ENCODE results near the gene BAMBI.

GRCh38 chr10:26682719-26683490, 14.6 kb upstream of the PDSS1 start:
- PRO-cap: no peak

GRCh38 chr10:26738187-26738769, 40.8 kb downstream of the PDSS1 start:
- PRO-cap: no peak

- PRO-cap: no peak
Observed at GRCh38 chr10:26858478-26859166, 2.1 kb downstream of the ABI1 start.

GRCh38 chr10:26860004-26860463, 724 bp downstream of the ABI1 start:
- PRO-cap: no peak

DNA sequence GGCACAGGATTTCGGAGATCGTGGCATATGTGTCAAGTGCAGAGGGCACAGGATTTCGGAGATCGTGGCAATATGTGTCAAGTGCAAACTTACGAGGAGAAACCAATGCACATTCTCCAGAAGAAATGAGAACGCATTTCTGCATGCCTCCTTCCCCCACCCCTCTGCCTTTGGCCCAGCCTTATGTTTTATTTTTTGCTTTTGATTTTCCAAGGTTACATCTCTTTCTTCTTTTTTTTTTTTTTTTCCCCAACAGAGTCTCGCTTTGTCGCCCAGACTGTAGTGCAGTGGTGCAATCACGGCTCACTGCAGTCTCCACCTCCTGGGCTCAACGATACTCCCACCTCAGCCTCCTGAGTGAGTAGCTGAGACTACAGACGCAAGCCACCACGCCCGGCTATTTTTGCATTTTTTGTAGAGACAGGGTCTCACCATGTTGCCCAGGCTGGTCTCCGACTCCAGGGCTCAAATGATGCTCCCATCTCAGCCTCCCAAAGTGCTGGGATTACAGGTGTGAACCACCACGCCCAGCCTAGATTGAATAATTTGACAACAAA, 671 bp upstream of the ANKRD26 start:
- PRO-cap: no peak

GRCh38 chr10:27414007-27414719, 89.9 kb upstream of the RAB18 start:
- PRO-cap: no peak

GRCh38 chr10:27725751-27726281, 19.8 kb downstream of the MKX start:
- PRO-cap: no peak

GRCh38 chr10:27746563-27746893, 909 bp upstream of the MKX start:
- PRO-cap: no peak

GRCh38 chr10:28496491-28496914, 36.4 kb upstream of the WAC start:
- PRO-cap: no peak

- PRO-cap: no peak
Observed at GRCh38 chr10:28523386-28523869, 9.5 kb upstream of the WAC start.

DNA sequence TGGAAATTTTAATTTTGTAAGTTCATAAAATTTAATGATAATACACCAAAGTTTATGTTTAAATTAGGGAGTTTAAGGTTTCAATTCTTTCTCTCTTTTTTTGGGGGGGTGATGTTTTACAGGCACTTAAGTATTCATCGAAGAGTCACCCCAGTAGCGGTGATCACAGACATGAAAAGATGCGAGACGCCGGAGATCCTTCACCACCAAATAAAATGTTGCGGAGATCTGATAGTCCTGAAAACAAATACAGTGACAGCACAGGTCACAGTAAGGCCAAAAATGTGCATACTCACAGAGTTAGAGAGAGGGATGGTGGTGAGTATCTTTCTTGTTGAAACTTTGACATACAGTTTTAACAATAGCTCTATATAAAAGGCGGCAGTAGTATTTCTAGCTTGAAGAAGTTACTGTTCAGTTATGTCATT, 2.5 kb downstream of the WAC start:
- PRO-cap: no peak

GRCh38 chr10:28542042-28542822, 9.3 kb downstream of the WAC start:
- PRO-cap: no peak

GRCh38 chr10:28559118-28559659, 26.3 kb downstream of the WAC start:
- PRO-cap: no peak

DNA sequence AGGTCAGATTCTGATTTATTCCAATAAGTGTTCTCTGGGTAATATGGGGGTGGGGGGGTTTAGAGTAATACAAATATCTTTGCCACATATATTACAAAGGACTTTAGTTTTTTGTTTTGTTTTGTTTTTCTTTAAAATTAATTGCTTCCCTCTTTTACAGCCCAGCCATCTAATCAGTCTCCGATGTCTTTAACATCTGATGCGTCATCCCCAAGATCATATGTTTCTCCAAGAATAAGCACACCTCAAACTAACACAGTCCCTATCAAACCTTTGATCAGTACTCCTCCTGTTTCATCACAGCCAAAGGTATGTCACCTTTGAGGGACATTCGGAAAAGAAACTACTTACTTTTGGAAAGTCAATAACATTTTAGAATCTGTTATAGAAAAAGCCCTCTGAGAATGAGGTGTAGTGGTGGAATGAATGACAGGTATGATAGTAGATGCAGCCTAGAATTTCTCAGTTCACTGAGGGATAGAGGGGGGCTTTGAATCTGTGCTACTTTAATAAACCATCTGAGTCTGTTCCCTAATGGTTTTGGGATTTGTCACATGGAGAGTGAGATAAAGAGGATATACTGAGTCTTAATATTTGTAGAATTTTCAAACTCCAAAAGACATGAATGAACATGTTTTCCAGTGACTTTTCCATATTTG, 65.6 kb upstream of the BAMBI start:
- PRO-cap: no peak

DNA sequence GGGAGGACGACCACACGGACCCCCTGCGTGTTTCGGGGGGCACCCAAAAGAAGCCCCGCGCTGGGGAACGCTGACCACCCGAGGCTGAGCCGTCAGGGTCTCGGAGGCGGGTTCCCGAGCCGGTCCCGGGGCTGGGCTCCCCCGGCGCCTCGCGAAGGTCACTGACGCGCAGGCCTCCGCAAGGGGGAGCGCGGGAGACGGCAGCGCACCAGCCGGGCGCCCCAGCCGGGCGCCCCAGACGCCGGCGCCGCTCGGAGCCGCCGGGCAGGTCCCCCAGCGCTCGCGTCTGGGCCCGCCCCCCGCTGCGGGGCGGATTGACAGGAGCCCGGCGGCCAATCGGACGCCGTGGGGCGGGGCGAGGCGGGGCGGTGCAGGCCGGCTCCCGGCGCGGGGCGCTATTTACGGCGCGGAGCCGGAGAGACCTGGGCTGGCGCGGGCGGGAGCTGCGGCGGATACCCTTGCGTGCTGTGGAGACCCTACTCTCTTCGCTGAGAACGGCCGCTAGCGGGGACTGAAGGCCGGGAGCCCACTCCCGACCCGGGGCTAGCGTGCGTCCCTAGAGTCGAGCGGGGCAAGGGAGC, at the start of gene BAMBI:
Gene BAMBI (plus strand): TSS at position 425 of the 581 bp plus-strand sequence.
- PRO-cap: bidirectional peak, plus-strand start at position 398 of the sequence, minus-strand start at position 238 of the sequence

- PRO-cap: no peak
Observed at GRCh38 chr10:28681044-28681953, 4.0 kb downstream of the BAMBI start.

DNA sequence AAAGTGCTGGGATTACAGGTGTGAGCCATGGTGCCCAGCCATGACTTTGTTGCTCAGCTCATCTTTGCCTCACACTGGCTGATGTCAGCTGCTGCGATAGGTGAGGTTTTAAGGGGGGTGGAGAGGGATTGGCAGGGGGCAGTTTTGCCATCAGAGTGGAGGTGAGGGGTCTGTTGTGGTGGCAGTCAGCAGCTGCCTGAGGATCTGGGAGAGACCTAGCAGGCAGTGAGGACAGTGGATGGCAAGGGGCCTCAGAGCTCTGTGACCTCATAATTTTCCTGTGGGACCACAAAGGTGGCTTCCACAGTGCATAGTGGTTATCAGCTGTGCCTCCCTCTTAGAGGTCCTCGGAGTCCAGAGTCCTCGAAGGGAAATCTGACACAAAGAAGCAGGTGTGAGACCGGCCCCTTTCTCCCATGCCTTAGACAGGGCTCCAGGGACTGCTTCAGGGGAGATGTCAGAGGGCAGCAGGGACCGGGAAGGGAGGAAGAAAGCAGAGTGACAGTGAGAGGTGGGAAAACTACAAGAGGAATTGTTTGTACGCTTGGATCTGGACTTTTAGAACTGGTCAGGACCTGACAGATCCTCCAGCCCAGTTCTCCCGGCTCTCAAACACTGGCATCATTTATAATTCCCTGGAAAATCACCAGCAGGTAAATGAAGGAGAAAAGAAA, 66.2 kb downstream of the BAMBI start:
- PRO-cap: no peak

DNA sequence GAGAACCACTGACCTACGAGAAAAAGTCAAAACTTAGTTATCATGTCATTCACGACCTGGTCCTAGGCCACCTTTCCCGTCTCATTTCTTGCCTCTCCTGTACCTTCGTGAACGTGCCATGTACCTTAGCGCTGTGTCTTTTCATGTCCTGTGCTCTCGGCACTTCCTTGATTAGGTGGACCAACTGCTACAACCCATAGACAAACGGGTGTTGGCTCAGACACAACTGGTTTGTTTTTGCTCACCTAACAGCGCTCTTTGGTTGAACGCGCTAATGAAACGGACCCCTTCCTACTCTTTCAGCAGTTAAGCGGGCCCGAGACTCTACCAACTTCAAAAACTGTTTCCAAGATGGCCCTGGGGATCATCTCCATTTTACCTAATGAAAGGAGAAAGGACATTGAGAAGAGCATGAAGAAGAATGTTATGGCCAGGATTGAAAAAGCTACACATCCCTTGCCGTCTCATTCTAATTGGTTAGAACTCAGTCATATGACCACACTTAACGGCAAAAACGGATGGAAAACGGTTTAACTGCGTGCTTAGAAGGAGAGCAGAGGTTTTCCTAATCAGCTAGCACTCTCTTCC, 118.4 kb downstream of the BAMBI start:
- PRO-cap: no peak

DNA sequence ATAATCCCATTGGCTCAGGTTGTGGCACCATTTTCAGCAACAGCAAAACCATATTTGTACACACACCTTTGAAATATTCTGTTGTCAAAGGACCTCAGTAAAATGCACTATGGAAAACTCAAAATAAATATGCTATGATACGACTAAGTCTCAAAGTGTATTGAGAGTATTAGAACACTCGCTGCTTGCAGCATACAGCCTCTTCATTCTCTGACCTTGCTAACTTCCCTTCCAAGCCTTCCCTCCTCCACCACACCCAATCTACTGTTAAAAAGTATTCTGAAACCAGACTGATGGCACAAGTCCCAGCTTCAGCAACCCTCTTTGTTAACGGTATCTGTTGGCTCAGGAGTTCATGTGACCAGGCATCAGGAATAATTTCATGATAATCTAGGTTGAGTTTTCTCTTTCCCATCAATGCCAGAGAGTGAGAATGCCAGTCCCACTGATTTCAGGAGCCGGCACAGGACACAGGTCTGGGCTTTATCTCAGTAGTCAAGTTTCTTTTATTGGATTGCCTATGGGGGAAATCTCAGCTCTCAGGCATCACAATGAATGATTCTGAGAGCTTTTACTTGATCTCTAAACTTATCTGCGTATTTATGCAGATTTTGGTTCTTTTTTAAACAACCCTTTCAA, 231.1 kb upstream of the LYZL1 start:
- PRO-cap: no peak

GRCh38 chr10:29326761-29327422, 38.0 kb downstream of the LYZL1 start:
- PRO-cap: no peak

Data from neural crest cell (in vitro differentiated cells).